Pulmonary lymph node (tissue), 1 donor: ENCODE data around the genes IGSF9B and NCAPD3.

GRCh38 chr11:131981180-131981762, 610.9 kb downstream of the NTM start:
- PRO-cap, result no peak

- PRO-cap, result no peak
These were observed 462.0 kb downstream of the OPCML start for GRCh38 chr11:133070339-133070651.

- PRO-cap, result unidirectional peak, minus-strand start at chr11:133653733
These were observed 121.2 kb upstream of the OPCML start for GRCh38 chr11:133653598-133653848.

GRCh38 chr11:133787618-133788323, 57.5 kb downstream of the SPATA19 start:
- PRO-cap, result no peak

GRCh38 chr11:133954912-133956180, 1.4 kb downstream of the IGSF9B start:
- PRO-cap, result no peak

- PRO-cap, result bidirectional peak, plus-strand start at chr11:133957130, minus-strand start at chr11:133956963; unidirectional peak, plus-strand start at chr11:133957393; unidirectional peak, minus-strand start at chr11:133957466
These were observed at the start of gene IGSF9B for GRCh38 chr11:133956613-133957839. Gene IGSF9B, minus strand, starts transcription at chr11:133956968.

DNA sequence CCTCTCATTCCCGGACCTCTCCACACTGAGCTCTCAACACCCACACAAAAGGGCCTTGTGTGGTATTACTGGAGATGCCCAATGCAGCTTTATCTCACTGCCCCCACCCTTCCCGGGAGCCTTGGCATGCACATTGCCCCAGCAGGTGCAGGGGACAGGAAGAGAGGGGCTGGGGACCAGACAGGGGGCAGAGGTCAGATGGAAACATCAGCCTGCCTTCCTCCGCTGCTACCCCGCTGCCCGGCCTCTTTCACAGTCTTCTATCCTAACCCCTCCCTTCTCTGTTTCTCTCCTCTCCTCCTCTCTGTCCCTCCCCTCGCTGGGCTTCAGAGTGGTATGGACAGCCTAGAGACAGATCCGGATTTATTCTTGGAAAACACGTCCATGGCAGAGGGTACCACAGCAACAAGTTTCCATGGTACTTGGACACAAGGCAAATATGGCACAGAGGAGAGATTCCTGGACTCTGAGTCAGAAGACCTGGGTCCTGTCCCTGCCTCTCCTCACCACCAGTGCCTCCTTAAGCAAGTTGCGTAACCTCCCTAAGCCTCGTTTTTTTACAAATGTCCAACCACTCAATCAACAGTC, 8.3 kb upstream of the IGSF9B start:
- PRO-cap, result no peak

DNA sequence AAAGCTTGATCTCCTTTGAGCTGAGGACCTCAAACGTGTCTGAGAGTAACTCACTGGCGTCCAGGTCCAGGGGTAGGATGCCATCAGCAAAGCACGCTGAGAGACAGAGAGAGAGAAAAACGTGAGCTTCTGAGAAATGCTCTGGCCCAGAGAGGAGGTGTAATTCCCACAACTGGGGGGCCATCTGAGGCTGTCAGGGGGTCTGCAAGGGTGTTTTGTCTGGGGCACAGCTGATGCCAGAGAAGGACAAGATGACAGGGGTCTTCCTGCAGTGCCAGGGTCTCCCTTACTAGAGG, 55.7 kb downstream of the NCAPD3 start:
- PRO-cap, result no peak

GRCh38 chr11:134223686-134224738, at the start of gene NCAPD3:
Gene NCAPD3, minus strand, starts transcription at chr11:134223967.
- PRO-cap, result bidirectional peak, plus-strand start at chr11:134224161, minus-strand start at chr11:134223967; bidirectional peak, plus-strand start at chr11:134224671, minus-strand start at chr11:134224547

DNA sequence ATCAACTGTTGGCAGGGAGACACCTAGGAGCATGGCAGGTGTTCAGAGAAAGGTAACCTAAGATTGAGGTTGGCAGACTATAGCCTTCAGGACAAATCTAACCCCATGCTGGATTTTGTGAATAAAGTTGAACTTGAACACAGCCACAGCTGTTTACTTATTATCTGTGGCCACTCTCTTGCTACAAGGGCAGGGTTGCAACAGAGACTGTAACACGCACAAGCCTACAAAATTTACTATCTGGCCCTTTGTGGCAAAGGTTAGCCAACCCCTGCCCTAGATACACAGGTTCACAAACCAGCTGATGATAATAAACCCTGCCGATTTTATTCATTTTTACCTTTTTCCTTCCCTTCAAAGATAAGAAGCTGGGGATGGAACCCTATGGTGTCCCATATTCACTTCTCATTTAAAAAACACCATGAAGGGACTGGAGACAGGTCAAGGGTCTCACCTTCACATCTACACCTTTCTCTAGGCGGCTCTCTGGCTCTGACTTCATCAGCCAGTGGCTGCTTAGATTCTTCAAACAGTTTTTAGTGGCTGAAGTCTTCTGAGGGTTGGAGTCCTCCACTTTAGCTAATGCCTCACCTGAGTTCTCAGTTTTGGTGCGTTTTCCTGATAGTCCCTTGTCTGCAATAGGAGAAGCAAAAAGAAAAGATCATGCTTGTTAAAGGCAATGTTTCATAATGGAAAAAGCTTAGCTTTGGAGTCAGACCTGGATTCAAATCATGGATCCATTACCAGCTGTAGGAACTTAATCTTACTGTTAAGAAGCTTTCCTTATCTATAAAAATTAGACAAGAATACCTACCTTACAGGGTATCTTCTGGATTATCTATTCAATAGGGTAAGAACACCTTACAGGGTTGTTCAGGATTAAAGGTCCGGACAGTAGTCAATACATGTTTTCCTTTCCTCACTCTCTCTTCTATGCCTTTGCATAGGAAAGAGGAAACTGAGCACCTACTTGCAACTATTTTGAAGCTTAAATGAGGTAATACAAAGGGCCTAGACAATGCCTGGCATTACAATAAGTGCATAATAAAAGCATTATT, 2.1 kb downstream of the THYN1 start:
- PRO-cap, result no peak

GRCh38 chr11:134275088-134275898, 886 bp upstream of the GLB1L3 start:
- PRO-cap, result unidirectional peak, plus-strand start at chr11:134275632

GRCh38 chr11:134339746-134340131, 8.0 kb downstream of the GLB1L2 start:
- PRO-cap, result no peak

GRCh38 chr11:134398301-134398503, 13.8 kb downstream of the B3GAT1 start:
- PRO-cap, result no peak

- PRO-cap, result no peak
These were observed 4.6 kb downstream of the B3GAT1 start for GRCh38 chr11:134407259-134408022.

- PRO-cap, result no peak
These were observed 2.2 kb downstream of the B3GAT1 start for GRCh38 chr11:134409562-134410476.

DNA sequence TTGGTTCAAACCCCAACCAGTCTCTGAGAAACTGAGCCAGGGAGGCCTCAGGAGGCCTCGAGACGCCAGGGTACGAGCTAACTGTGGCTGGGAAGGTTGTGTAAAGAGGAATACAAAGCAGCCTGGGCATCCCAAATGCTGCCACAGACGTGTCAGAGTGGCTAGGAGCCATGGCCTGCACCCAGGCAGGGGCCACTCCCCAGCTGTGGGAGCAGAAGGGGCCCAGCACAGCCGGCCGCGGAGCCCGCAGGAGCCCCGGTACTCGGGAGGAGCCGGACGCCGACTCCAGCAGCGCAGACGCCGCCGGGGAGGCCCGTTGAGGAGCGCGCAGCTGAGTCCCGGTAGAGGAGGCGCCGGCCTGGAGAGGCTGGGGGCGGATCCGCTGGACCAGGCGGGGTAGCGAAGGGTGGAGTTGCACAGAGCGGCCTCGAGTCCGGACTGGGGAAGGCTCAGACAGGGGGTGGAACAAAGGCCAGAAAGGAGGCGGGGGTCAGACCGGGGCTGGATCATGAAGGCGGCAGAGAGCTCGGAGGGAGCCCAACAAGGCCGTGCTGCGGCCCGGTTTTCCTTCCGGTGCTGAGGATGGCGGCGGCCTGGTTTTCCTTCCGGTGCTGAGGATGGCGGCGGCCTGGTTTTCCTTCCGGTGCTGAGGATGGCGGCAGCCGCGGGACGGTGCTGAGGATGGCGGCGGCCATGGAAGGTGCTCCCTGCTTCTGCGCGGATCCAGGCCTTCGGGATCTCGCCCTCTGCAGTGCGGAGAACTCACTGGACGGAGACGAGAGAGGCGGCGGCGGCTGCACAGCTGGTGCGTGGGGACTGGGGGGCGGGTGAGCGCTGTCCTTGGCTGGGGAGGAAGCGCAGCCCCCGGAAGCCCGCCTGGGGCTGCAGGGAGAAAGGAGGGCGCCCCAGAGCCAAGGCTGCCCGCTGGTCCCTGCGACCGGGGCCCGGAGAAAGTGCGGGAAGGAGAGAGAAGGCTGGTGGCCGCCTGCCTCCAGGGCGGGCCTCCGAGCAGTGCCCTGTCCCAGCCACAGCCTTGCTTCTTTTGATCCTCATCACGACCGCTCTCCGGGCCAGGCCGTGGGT, 350.2 kb upstream of the B3GAT1 start:
- PRO-cap, result no peak

DNA sequence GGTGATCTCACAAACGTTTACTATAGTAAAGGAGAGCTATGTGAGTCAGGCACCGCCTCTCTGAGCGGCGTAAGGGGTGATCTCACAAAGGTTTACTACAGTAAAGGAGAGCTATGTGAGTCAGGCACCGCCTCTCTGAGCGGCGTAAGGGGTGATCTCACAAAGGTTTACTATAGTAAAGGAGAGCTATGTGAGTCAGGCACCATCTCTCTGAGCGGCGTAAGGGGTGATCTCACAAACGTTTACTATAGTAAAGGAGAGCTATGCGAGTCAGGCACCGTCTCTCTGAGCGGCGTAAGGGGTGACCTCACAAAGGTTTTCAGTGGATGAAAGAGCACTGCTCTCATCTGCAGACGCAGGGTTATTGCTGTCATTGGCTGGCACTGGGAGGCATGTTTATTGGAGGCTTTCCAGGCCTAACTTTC, 439.8 kb upstream of the B3GAT1 start:
- PRO-cap, result no peak

DNA sequence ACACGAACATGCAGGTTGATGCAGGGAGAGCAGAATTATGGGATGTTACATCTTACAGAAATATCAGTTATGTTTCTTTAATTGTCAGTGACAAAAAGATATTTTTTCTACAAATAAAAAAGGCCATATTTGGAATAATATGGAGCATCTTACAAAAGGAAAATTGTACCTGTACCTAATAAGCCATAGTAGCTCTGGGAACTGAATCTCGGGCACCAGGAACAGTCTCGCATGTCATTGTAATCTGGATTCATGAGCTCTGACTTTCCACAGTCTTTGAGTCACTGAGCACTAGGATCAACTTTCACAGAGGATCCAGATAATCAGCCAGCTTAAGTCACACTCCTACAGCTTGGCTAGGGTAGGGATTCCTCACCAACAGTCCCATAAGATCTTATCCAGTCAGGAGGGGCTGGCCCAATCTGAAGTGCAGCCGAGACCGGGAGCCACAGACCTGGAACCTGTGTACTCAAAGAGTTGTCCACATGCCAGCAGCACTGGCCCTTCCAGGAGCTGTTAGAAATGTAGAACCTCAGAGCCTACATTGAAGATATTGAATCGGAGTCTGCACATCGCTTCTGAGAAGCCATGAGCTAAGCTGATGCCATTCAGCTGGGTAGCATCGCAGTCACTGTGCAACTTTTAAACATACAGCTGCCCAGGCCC, 538.6 kb upstream of the B3GAT1 start:
- PRO-cap, result no peak